A673 (cell line): ENCODE data around the genes CLDN8, KRTAP25-1, KRTAP20-2 and IFNGR2.

DNA sequence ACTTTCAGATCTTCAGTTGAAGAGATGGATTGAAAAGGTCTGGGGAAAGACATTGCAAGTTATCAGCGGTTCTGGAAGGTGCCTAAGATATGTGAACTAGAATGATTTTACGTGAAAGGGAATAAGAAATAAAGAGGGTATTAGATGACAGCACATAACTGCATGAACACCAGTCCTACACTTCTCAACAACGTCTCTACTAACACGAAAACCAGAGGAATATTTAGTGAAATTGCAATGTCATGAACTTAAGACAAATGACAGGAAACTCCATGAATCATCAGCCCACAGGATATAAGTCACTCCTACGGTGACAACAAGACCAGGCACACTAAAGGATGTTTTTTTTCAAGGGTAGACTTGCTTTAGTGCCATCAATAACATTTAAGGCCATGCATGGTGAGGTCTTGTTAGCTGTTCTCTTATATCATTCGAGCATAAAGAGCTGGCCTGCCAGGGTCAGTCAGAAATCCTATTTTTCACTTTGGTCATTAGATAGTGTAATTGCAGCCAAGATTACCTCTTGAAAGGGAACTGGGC, 283.1 kb downstream of the GRIK1 start:
- PRO-cap = bidirectional peak, plus-strand start at position 430 of the sequence, minus-strand start at position 198 of the sequence

DNA sequence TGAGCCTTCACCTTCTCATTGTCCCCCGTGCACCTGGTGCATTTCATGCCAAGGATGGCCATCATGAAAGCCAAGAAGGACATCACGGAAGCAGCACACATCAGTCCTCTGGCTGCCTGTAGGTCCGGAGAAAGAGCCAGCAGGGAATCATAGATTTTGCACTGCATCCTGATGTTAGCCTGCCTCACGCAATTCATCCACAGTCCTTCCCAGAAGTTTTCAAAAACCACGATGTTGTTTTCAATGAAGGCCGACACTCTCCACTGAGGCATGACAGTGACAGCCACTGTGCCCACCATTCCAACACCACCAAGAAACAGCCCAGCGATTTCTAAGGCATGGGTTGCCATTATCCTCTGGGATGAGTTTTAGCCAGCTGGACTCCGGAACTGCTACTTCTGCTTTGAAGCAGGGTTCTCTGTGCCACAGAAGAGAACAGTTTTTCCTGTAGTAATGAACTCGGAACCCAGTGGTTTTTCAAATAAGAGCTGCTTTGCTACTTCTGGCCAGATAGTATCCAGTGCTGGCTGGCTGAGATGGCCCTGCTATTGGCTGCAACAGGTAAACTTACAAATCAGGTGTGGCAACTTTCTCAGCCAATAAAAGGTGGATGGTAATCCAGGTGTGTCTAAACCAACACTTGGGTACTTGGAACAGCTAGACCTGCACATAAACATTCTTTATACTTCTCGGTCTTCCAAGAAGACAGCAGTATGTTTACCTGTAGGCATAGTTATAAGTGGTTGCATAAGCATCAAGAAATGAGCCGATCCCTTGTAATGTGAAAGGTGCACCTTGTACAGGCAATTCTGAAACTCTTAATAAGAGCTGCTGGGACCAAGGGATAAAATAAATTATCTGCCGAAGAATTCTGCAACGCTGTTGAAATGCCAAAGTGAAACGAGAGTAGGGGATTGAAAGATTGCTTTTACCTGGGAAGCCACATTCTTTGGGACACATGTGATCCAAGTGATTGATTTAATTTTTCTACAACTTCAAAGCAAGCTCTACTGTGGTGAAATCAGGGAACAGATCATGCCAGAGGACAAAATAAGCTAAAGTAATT, at the start of gene CLDN8:
Gene CLDN8, minus strand, starts transcription at position 522 of the 1,066 bp plus-strand sequence.
- PRO-cap = no peak

- PRO-cap = no peak
These were observed at the start of gene KRTAP25-1 for GRCh38 chr21:30289409-30289742. Gene KRTAP25-1, minus strand, starts transcription at chr21:30289514.

DNA sequence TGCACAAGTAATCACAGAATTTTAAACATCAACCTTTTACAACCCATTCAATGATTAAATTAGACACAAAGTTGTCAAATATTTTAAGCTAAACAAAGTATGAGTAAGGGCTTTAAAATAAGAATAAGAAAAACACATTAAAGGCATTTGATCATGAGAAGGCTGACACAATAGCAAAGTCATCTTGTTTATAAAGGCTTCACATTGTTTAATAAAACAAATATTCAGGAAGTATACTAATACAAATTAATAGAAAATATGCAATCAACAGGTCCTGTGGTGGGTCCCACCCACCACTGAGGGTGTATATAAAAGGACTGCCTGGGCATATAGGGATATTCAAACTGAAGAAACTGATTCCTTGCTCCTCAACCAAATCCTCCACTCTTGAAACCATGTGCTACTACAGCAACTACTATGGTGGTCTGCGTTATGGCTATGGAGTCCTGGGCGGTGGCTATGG, at the start of gene KRTAP20-2:
Gene KRTAP20-2, plus strand, starts transcription at position 338 of the 463 bp plus-strand sequence.
- PRO-cap = no peak

DNA sequence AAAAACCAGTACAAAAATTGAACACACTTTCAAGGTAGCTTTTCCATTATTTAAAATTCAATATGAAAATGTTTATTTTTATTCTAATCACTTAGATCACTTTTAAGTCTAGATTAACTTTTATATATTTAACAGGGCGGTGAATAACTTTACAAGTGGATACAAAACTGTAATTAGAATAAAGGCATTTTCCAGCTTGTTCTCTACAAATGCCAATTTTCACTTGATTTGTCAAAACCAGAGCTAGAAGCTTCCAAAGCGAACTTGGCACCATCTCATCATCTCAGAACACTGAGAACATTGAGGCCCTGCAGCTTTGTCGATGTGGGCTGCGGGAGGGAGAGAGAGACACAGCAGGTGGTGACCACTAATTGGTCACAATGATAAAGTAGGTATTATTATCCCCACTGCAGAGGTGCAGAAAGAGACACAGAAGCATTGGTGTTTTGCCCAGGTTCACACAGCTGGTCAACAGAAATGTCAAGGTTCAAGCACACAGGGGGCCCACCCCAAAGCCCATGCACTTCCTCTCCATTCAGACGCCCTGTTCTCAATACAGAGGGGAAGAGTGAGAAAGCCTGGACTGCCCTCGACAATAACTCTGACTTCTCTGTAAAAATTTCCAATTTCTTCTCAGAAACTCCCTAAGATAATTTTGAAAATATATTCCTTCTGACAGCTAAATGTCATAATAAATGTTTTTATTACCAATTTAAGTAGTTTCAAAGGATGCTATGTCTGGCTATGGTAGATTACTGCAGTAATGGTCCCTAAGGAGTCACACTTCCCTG, 72.2 kb upstream of the KRTAP19-8 start:
- PRO-cap = no peak

DNA sequence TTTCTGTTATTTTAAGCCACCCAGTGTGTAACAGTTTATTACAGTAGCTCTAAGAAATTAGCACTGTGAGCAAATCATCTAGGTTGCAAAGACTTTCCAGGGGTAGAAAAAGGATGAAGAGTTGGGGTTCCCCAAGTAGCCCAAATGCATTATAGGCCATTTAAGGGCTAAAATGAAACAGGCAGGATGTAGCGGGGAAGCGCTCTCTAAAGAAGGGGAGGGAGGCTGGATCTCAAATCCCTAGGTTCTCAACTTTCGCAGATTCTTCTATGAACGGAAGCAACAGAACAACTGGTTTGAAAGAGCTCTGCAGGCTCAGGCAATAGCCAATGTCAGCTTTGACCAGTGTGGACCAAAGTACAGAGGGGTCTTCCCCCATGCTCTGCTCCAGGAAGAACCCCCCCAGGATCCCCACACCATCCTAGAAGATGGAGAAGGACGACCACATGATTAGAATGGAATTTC, 147.8 kb upstream of the KRTAP19-8 start:
- PRO-cap = no peak

DNA sequence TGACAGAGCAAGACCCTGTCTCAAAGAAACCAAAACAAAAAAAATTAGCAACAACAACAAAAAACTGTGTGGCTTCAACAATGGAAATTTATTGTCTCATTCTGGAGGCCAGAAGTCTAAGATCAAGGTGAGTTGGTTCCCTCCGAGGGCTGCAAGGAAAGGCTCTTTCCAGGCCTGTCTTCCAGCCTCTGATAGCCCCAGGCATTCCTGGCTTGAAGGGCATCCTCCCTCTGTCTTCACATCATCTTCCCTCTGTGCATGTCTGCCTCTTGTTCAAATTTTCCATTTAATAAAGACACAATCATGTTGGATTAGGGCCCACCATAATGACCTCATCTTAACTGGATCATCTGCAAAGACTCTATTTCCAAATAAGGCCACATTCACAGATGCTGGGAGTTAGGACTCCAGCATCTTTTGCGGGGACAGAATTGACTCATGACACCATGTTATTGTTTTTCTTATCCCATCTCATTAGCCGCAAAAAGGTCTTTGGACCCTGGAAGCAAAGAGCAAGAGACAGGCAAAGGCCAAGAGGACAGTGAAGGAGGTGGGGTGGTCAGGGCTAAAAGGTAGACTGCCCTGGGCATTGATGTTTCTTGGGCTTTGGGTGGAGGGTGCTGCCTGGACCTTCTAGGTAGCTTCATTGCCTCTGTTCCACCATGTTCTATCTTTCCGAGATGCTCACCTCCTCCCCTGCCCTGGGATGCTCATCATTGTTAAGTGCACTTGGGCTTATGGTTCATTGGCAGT, 24.6 kb downstream of the HUNK start:
- PRO-cap = no peak

GRCh38 chr21:31974383-31975016, 101.7 kb downstream of the HUNK start:
- PRO-cap = no peak

- PRO-cap = no peak
These were observed 13.9 kb downstream of the URB1 start for GRCh38 chr21:32378666-32379487.

DNA sequence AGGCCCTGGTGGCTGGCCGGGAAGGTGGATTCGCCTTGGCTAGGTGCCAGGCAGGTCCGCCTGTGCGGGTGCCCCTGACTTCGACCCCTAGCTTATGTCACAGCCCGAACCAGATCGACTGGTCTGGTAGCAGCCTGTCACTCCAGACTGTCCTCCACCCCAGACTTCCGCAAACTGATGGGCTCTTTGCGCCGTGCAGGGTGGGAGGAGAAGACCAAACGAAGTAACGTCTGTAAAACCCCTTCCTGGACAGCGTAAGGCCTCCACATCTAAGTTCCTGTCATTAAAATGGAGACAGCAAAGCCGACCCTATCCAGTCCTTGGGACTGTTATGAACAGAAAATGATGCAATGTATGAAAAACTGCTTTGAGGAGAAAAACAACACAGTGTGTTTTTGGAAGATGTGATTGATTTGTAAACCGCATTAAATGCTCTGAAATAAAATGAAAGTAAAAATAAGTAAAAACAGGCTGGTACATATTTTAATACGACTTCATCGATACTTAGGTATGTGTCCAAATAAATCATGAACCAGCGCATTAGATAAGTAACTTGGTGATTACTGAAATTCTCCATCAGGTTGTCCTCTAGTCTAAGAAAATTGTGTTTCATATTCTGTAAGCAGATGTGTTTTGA, 800 bp upstream of the URB1 start:
- PRO-cap = no peak

DNA sequence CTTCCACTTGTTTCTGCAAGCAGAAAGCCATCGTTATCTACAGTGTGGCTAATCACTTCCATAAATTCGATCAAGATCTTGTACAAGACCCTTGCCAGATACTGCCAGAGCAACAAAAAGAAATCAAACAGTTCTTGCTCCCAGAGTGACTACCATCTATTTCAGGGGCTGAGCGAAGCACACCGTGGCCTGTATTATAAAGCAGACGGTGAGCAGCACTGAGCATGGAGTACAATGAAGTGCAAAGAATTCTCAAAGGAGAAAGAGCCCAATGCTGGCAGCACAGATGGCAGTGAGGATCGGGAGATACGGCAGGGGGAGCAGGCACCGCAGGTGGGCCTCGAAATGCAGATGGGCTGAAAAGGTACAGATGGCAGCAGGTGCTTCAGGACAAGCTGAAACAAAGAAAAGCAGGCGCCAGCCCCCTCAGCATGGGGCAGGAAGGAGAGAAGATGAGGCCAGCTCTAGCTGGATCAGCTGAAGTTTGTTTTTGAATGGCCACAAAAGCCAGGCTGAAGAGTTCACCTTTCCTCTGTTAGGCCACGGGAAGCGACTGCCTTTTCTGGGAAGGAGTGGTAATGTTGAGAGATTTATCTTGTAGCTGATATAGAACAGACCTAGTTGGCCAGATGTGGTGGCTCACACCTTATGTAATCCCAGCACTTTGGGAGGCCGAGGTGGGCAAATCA, 7.8 kb downstream of the CFAP298 start:
- PRO-cap = no peak

GRCh38 chr21:33051934-33052448, 17.9 kb upstream of the OLIG1 start:
- PRO-cap = no peak

GRCh38 chr21:33059544-33059903, 10.4 kb upstream of the OLIG1 start:
- PRO-cap = no peak

DNA sequence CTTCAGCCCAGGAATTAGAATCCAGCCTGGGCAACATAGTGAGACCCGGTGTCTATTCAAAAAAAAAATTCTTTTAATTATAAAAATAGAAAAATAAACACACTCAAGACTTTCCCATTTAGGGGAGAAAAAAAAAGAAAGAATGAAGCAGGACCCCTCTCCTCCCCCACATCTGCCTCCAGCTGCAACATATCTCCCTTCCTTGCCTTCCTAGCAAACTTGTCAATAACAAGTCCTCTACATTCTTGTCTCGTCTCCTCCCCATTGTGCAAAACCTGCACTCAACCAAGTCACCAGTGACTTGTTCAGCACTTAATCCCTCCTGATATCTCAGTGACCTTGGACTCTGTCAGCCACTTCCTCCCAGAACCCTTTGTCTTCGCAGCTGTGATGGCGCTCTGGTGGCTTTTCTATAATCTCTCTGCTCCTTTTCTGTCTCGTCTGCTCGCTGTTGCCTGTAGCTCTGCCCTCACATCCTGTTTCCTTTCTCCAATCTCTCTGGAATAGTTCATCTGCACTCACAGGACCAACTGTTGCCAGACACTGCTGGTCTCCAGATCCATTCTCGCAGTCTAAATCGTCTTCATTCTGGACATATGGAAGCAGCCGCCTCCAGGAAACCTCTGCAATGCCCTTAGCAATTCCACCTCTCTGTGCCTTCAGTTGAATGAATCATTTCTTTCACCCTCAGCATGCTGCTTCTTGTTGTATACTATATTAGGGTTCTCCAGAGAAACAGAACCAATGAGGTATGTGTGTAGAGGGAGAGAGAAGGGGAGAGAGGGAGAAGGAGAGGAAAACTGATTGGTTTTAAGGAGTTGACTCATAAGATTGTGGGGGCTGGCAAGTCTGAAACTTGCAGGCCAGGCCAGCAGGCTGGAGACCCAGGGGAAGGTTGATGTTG, 17.5 kb upstream of the IFNAR2 start:
- PRO-cap = no peak

DNA sequence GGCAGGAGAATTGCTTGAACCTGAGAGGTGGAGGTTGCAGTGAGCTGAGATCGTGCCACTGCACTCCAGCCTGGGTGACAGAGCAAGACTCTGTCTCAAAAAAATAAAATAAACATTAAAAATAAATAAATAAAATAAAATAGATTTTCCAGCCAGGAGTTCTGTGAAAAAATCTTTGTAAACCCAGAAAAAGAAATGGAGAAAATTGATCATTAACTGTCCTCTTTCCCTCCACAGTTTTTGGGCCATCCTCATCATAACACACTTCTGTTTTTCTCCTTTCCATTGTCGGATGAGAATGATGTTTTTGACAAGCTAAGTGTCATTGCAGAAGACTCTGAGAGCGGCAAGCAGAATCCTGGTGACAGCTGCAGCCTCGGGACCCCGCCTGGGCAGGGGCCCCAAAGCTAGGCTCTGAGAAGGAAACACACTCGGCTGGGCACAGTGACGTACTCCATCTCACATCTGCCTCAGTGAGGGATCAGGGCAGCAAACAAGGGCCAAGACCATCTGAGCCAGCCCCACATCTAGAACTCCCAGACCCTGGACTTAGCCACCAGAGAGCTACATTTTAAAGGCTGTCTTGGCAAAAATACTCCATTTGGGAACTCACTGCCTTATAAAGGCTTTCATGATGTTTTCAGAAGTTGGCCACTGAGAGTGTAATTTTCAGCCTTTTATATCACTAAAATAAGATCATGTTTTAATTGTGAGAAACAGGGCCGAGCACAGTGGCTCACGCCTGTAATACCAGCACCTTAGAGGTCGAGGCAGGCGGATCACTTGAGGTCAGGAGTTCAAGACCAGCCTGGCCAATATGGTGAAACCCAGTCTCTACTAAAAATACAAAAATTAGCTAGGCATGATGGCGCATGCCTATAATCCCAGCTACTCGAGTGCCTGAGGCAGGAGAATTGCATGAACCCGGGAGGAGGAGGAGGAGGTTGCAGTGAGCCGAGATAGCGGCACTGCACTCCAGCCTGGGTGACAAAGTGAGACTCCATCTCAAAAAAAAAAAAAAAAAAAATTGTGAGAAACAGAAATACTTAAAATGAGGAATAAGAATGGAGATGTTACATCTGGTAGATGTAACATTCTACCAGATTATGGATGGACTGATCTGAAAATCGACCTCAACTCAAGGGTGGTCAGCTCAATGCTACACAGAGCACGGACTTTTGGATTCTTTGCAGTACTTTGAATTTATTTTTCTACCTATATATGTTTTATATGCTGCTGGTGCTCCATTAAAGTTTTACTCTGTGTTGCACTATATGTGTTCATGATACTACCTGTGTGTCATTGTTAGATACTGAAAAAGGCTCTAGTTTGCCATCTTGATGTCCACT, 28.3 kb upstream of the IFNAR1 start:
- PRO-cap = no peak

- PRO-cap = bidirectional peak, plus-strand start at chr21:33325514, minus-strand start at chr21:33325433
These were observed 574 bp downstream of the IFNAR1 start for GRCh38 chr21:33325145-33325943.

DNA sequence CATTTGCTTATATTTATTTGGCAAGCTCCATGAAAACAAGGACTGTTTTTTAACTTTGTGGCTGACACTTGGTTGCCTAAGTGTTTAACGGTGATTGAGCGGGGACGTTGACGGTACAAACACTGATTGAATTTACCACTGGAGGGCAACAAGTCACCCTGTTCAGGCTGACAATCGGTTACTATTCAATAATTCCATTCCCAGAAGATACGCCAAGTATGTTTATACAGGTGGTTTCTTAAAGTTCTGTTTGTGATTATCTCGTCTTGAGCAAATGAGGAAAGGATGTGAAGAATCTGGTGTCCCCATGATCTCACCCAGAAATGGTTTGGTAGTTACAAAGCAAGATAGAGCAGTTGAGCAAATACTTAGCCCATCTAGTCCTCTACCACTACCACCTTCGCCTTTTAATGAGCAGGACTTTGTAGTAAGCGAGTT, 36.1 kb downstream of the IFNAR1 start:
- PRO-cap = no peak

- PRO-cap = bidirectional peak, plus-strand start at chr21:33403217, minus-strand start at chr21:33403246; bidirectional peak, plus-strand start at chr21:33403455, minus-strand start at chr21:33403303
These were observed 147 bp upstream of the IFNGR2 start for GRCh38 chr21:33403180-33403351.

- PRO-cap = bidirectional peak, plus-strand start at chr21:33403455, minus-strand start at chr21:33403303
These were observed at the start of gene IFNGR2 for GRCh38 chr21:33403352-33403954. Gene IFNGR2, plus strand, starts transcription at chr21:33403413.

DNA sequence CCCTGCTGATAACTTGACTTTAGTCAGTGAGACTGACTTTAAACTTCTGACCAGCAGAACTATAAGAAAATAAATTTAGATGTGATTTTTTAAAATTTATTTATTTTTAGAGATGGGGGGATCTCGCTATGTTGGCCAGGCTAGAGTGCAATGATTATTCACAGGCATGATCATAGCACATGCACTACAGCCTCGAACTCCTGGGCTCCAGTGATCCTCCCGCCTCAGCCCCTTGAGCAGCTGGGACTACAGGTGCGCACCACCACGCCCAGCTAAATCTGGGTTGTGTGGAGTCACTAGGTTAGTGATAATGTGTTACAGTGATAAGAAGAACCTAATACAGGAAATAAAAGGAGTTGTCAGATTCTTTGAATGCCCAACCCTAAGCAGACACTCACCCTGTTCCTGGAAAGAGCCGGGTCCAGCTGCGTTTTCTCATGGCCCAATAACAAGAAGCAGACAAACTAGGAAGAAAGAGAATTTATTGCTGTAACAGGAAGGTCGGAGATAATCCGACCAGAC, 8.7 kb downstream of the IFNGR2 start:
- PRO-cap = no peak